Cardiac ventricle fibroblast (primary cell): ENCODE measurements around a stretch of chr12.

DNA sequence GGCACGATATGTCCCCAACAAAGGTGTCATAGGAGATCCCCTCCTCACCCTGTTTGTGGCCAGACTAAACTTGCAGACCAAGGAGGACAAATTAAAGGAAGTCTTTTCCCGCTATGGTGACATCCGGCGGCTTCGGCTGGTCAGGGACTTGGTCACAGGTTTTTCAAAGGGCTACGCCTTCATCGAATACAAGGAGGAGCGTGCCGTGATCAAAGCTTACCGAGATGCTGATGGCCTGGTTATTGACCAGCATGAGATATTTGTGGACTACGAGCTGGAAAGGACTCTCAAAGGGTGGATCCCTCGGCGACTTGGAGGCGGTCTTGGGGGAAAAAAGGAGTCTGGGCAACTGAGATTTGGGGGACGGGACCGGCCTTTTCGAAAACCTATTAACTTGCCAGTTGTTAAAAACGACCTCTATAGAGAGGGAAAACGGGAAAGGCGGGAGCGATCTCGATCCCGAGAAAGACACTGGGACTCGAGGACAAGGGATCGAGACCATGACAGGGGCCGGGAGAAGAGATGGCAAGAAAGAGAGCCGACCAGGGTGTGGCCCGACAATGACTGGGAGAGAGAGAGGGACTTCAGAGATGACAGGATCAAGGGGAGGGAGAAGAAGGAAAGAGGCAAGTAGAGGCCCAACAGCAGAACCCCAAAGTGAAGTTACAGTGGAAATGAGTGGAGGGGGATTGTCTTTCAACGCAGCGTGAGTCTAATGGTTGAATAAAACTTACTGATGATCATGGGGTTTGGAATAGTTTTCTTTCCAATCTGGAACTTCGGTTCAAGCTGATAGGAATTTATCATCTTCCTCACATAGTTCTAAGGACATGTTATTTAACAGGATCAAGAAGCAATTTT, 7.9 kb downstream of the SNRNP35 start:
- RAMPAGE, long total RNA, result no peak

DNA sequence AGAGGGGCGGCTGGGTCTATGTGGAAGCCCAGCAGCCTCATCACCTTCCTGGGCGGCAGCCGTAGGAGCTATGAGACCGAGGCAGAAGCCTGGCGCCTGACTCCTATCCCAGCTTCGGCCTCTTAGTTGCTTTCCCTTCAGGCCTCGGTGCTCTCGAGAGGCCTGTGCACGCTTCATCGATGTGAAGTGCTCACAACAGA, 20.2 kb downstream of the RILPL1 start:
- RAMPAGE, long total RNA, result no peak

DNA sequence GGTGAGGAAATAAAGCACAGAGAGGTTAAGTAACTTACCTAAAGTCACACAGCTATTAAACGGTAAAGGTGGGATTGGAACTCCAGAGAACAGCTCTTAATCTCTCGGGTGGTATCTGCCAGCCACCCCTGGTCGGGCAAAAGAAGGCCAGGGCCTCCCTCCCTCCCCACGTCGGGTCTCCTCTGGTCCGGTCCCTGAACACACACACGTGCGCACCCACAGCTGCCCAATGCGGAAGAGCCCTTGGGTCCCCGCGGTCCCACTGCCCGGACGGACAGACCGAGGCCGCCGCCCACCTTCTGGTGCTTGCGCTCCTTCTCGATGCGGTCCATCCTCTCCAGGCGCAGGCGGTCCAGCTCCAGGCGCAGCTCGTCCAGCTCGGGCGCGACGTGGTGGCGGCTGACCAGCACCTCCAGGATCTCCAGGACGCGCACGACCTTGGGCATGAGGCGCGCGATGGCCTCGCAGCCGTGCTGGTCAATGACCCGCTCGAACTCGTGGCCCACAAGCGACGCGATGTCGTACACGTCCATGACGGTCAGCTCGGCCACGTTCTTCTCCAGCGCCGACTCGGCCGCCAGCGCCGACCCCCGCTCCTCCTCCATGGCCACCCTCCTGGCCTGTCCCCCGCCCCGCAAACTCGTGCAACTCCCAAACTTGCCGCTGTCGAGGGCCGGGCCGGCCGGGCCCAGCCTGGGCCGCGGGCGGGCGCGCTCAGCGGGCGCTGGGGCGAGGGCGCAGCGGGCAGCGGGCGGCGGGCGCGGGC, 458 bp downstream of the RILPL1 start:
- RAMPAGE, long total RNA, result no peak

DNA sequence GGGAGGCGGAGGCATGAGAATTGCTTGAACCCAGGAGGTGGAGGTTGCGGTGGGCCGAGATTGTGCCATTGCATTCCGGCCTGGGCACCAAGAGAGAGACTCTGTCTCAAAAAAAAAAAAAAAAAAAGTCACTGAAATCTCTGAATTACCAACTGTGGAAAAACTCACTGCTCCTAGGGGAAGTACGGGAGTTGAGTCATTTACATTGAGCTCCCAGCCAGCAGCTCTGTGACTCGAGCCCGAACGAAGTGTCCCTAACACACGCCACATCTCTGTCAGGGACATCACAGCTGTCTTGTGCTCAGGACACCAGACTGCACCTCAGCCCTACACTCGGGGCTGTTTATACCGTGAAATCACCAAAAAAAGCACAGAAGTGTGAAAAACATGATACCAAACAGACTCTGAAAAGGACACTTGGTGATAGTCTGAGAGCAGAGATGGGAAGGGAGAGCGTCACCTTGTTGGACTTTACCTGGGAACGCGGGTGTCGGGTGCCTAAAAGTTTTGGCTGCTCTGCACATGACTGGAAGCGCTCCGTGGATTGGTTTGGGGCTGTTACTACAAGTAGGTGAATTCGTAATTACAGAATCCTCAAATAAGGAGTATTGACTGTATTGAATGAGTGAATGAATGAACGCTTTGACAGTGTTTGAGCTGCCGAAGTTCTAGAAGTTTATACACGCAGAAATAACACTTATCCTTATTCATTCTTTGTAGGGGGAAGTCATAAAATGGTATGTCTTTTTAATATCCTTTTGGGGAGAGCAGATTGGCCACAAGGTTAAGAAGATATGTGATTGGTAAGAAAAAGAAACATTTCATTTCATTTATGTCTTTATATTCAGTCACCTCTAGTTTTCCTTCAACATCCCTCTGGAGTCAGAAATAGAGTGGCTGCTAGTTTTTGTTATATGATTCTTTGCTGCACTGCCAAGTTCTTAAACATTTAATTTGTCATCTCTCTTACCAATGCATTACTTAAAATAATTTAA, 21.4 kb downstream of the ATP6V0A2 start:
- RAMPAGE, long total RNA, result no peak

DNA sequence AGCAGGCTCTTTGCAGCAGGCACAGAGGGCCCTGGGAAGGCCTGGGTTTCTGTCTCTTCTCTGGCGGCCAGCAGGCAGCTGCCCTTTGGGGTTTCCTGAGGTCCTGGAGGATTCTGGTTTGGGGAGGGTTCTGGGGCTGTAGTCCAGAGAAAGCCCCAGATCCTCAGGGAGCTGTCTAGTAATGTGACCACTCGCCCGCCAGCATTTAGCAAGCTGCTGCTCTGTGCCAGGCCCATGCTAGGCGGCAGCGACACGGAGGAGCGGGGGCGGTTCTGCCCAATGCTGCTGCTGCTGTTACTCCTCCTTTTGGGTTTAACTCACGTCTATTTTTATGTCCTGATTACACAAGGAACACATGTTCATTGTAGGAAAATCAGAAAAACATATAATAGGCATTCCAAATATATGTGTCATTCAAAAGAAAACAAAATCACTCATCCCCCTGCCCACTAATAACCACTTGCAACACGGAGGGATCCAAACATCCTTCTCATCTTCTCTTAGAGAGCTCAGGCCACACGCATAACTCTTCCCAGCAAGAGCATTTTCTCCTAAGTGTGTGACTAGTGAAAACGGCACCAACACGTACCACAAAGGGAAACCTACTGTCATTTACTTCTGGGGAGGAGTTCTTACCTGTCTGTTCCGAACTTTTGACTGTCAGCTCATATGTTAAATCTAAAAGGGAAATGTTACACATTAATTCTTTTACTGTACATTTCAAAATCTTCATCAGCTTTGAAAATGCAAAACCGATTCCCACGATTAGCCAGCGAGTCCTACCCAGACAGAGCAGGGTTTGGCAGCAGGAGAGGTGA, 30.3 kb downstream of the CCDC92 start:
- RAMPAGE, long total RNA, result no peak

GRCh38 chr12:124340761-124341012, 45.8 kb downstream of the RFLNA start:
- RAMPAGE, long total RNA, result no peak

GRCh38 chr12:124390483-124391099, 95.7 kb downstream of the RFLNA start:
- RAMPAGE, long total RNA, result no peak

- RAMPAGE, long total RNA, result no peak
These were observed 115.4 kb downstream of the RFLNA start for GRCh38 chr12:124410171-124410821.

DNA sequence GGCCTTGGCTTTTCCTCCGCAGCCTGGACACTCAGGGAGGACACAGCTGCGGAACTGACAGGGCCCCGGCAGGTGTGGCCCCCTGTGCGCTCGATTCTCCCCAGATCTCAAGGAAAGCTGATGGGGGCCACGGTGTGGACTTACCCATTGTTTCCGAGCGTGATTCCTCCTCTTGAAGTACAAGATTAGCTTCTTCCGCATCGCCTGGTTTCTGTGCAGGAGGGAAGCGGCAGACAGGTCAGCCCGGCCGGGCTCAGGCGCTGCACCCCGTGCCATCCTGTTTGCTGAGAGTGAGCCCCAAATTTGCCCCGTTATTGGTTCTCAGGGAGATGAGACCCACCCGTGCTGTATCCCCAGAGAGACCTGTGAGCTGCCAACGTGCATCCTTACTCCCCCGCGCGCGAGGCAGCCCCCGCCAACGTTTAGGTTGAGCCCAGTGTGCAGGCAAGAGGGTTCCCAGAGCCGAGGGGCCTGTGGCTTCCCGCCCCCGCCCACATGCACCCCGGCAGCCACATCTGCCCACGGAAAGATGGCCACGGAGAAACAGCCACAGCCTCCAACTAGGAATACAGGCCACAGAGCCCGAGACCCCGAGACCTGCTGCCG, 129.5 kb downstream of the NCOR2 start:
- RAMPAGE, long total RNA, result no peak

- RAMPAGE, long total RNA, result no peak
These were observed 35.9 kb downstream of the NCOR2 start for GRCh38 chr12:124531154-124532219.

GRCh38 chr12:124587381-124587830, 20.0 kb upstream of the NCOR2 start:
- RAMPAGE, long total RNA, result no peak

- RAMPAGE, long total RNA, result no peak
These were observed 100.2 kb upstream of the NCOR2 start for GRCh38 chr12:124667517-124668073.

GRCh38 chr12:124681114-124681825, 113.9 kb upstream of the NCOR2 start:
- RAMPAGE, long total RNA, result no peak

DNA sequence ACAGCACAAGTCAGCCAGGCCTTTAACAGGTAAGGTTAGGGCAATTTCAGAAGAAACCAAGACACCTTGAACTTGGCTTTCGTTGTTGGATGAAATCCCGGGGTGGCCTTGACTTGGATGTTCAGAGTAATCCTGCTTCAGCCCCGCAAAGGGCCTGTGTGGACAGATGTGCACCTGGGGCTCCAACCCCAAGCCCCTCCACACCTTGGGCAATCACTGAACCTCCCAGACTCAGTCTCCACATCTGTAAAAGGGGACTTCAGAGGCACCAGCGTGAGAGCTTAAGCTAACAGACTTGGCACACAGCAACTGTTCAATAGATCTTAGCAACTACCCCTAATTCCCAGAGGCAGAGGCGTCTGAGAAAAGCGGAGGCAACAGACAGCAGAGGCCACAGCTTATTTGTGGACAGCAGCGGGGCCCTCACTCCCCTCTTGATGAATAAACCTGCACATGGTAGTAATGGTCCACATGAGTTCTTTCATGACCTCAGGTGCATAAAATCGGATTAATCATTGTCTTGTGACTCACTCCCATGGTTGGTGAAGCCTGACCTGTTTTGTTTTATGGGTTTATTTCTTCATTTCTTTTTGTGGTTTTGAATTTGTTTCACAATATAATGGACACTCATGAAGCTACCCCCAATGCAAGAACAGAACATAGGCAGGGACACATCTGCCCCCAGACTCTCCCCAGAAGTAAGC, 116.4 kb downstream of the SCARB1 start:
- RAMPAGE, long total RNA, result no peak

DNA sequence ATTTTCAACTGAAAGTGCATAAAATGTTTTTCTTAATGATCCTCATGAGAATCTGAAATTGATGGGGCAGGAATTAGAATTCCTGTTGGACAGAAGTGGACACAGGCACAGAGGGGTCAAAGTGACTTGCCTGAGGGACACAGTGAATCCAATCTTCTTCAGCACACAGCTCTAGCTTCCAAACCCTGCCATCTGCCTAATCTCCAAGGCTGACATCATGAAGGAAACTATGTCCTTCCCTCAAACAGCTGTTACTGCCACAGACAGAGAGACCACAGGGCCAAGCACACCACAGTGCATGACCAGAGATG, 99.0 kb downstream of the SCARB1 start:
- RAMPAGE, long total RNA, result no peak

GRCh38 chr12:124765100-124765921, 98.4 kb downstream of the SCARB1 start:
- RAMPAGE, long total RNA, result no peak

DNA sequence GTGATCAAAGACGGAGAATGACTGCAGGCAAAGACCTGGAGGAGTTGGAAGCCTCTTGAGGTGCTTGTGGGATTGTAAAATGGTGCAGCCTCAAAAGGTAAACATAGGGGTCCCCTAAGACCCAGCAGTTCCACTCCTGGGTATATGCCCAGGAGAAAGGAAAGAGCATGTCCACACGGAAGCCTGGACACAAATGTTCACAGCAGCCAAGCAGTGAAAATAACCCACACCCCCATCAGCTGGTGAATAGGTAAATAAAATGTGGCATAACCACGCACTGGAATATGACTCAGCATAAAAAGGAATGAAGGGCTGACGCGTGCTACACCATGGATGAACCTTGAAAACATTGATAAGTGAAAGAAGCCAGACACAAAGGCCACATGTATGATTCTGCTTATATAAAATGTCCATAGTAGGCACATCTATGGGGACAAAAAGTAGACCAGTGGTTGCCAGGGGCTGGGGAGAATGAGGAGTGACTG, 3.7 kb upstream of the SCARB1 start:
- RAMPAGE, long total RNA, result no peak

DNA sequence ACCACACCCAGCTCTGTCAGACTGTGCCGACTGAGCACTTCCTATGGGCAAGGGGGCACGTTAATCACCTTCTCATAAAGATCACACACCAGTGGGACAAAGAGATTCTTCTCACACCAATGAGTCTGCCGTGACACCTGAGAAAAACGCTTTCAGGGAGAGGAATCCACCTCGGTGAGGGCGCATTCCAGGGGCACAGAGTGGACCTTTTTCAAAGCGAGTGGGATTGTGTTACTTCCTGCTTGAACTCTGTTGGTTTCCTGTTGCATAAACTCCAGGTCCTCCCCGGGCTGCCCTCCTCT, 17.5 kb upstream of the SCARB1 start:
- RAMPAGE, long total RNA, result no peak

GRCh38 chr12:124919537-124920466, 5.4 kb upstream of the UBC start:
- RAMPAGE, long total RNA, result no peak

DNA sequence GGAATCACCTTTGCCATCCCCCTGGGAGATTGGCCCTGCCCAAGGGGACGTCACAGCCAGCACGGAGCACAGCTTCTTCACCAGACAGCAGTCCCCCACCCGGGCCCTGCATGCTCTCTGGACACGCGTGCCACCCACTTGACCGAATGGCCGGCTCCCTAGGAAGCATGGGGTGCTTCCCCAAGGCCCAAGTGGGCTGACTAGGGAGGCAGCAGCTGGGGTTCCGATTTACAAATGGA, 17.3 kb downstream of the DHX37 start:
- RAMPAGE, long total RNA, result no peak